Heart (tissue), 3 donors: ENCODE measurements around a stretch of chr16.

- RAMPAGE, long total RNA, 2 experiments: no peak in any of the 2 experiments
Observed at GRCh38 chr16:89472226-89472973, 18.0 kb downstream of the ANKRD11 start.

GRCh38 chr16:89473650-89474404 is 16.5 kb downstream of the ANKRD11 start:
- RAMPAGE, long total RNA, 2 experiments: no peak in any of the 2 experiments

DNA sequence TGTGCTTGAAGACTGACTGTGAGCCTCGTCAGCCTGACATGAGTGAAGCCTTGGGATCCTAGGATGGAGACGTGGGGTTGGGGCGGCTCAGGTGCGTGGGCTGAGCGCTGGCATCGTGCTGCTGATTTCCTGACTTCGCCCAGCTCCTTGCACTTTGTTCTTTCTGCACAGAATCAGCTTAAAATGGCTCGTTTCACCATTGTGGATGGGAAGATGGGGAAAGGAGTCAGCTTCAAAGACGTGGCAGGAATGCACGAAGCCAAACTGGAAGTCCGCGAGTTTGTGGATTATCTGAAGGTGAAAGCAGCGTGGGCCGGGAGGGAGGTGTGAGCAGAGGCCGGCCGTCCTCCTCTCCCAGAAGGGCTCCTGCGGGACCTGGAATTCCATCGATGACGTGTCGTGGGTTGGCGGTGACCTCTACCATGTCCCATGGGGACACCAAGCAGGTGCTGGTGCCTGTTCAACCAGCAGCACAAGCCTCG is 22.4 kb downstream of the SPG7 start:
- RAMPAGE, long total RNA, 2 experiments: no peak in any of the 2 experiments

- RAMPAGE, long total RNA, 2 experiments: no peak in any of the 2 experiments
Observed at GRCh38 chr16:89548391-89549365, 11.8 kb upstream of the RPL13 start.

DNA sequence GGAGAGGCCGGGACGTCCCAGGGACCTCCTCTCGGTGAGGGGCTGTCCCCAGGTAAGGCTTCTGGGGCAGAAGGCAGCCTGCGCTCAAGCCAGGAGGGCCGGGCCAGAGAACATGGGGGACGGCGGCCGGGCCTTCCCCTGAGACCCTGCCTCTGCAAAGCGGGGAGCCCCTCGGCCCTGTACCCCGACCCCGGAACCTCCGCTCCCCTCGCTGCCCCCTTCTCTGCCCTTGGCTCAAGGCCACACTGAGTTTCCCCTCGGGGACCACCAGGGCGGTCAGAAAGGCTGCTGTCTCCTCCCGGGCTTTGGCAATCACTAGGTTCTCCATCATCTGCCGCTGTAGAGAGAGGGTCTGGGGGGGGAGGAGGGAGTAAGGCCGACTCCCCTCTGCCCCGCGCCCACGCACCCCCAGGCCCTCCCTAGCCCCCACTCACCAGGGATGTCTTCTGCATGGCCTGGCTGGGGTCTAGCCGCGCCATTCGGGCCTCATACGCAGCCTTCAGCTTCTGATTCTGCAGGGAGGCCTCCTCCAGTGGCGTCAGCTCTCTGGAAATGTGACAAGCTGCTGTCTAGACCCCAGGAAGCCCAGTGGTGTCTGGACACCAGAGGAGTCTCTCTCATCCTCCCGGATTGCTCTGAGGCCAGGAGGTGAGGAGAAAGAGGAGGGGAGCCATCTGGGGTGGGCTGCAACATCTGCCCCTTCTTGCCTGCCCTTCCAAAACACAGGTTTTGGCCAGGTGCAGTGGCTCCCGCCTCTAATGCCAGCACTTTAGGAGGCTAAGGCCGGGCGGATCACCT is 8.3 kb downstream of the VPS9D1 start:
- RAMPAGE, long total RNA, 2 experiments: no peak in any of the 2 experiments

GRCh38 chr16:89798478-89799533 is 17.6 kb downstream of the FANCA start:
- RAMPAGE, long total RNA, 2 experiments: no peak in any of the 2 experiments

DNA sequence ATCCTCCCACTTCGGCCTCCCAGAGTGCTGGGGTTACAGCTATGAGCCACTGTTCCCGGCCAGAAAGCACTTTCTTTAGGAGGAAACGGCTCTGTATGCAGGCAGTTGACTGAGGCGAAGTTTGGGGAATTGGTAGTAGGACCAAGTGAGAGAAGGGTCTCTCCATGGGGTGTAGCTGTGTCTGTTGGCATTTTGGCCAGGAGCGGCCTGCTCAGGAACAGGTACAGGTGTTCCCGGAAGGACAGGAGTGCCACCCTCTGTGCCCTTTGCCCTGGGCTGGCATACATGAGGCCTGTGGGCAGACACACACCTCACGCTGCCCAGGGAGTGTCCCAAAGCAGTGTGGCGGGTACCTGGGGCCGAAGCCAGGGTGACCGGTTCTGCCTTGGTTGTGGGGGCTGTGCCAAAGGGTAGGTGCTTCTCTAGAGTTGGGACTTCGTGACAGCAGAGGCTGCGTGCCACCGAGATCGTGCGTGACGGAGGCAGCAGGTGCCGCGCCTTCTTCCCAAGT is 20.1 kb upstream of the TCF25 start:
- RAMPAGE, long total RNA, 2 experiments: no peak in any of the 2 experiments

GRCh38 chr16:89863769-89864814 is 9.3 kb upstream of the TCF25 start:
- RAMPAGE, long total RNA, 2 experiments: no peak in any of the 2 experiments